Zone of skin (tissue), 1 donor: ENCODE results near the gene CEP68.

- RRBS = no CpG with 5 or more reads among the region's 7 CpGs
Measured at GRCh38 chr2:64191918-64192380, 47.7 kb upstream of the PELI1 start.

GRCh38 chr2:64400622-64401169 lies 53.3 kb upstream of the LGALSL start:
- RRBS = no CpG with 5 or more reads among the region's 6 CpGs

DNA sequence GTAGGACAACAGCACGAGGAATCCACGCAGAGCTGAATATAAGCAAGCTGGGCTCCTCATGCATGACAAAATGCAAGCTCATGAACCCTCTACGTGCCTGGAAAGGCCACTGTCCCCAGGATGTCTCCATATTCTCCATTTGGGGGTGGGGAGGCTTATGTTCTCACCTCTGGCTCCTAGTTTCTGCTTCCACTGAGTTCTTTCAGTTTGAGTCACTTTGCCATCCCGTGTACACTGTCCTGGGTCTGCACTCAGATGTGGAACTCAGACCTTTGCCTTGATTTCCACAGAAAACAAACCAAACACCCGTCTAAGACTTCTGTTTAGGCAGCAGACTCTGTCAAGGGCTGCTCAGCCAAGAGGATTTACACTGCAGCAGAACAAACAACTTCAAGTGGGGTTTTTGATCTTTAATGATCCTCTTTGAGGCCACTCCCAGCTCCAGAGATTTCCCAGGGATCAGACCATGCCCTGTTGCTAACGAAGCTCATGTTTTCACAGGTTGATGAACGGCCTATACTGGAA lies 52.6 kb upstream of the LGALSL start:
- RRBS = no CpG with 5 or more reads among the region's 7 CpGs

GRCh38 chr2:64460027-64460820 lies 6.3 kb downstream of the LGALSL start:
- RRBS = no CpG with 5 or more reads among the region's 4 CpGs

- RRBS = no CpG with 5 or more reads among the region's 3 CpGs
Measured at GRCh38 chr2:64474187-64474476, 20.2 kb downstream of the LGALSL start.

- RRBS = 10% methylated on average over 2 of the region's 28 CpGs
Measured at GRCh38 chr2:64606199-64607616, 47.0 kb downstream of the SERTAD2 start.

- RRBS = 1% methylated on average over 20 of the region's 72 CpGs
Measured at GRCh38 chr2:64767639-64768990, 114.4 kb upstream of the SERTAD2 start.

DNA sequence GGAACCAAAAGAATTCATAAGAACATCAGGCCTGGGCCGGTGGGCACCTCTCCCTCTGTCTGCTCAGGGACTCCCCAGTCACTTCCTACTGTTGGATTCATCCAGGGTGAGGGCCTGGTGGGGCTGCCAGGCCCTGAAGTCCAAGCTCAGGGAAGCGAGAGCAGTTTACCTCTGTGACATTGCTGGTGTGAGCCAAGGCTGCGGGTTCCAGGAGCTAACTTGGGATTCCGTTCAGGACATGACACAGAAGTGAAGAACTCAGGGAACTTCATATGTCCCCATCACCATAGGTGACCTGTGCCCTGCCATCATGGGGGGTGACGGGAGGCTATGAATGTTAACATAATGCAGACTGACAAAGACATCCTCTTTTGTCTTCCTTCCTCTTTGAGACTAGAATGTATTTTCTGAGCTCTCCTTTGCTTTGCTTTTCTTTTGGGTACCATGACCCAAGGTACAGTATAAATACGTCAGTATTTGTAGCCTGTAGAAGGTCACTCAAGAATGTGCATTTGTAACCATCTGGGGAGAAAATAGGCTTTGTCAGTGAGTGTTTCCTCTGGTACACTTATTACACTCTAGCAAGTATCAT lies 130.5 kb upstream of the SLC1A4 start:
- RRBS = no CpG with 5 or more reads among the region's 6 CpGs

DNA sequence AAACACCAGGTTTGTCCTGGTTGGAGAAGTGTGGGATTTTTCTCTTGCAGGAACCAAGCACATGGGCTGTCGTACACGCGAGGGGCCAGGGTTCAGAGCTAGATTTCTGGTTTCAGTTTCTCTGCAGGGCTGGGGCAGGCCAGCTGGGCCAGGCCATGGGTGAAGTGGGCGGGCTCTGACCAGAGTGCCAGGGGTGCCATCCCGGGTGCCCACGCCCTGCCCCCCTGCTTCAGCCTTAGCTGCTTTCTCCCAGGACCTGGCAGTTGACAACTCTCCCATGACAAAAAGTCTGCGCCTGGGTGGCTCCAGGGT lies 51.3 kb upstream of the SLC1A4 start:
- RRBS = no CpG with 5 or more reads among the region's 7 CpGs

- RRBS = no CpG with 5 or more reads among the region's 7 CpGs
Measured at GRCh38 chr2:65030427-65030871, 25.8 kb upstream of the CEP68 start.

DNA sequence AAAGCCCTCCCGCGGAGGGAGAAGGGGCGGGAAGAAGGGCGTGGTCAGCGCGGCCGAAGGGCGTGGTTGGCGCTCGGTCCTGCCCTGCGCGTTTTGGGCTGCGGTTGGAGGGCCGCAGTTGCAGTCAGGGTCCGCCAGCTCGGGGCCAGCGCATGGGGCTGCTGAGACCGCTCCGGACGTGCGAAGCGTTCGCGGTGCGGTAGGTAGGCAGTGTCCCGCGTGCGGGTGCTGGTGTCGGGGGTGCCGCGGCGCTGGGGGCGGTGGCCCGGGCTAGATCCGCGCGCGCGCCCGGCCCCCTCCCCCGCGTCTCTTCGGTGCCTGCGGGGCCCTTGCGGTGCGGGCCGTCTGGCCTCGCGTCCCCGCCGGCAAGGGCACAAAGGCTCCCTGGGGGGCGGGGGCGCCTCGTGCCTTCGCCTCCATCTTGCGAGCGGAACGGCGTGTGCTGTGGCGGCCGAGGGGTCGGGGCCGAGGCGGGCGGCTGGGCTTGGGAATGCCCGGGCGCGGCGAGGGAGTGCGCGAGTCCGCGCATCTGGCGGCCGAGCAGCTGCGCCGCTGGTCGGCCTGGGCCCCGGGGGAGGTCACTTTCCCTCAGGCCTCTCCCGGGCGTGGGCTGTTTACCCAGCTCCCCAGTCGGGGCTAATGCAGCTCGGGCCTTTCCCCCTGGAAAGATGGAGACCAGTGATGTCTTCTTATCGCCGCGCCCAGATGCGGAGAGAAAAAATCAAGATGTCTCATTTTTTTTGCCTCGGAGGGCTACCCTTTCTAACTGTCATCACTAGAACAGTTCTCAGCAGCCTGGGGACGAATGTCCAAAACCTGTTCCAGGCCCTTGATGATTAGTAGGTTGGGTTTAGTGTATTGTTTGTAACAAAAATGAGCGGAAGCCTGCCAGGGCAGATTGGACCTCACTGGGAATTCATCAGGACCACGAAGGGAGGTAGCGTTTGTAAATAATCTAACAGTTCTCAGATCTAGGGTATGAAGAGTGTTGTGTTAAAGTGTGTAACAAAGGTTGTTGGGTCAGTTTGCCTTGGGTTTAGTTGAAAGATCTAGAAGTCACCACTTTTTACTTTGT lies at the start of gene CEP68:
CEP68 (plus strand) TSS at position 91 of the 1,075 bp plus-strand sequence.
- RRBS = under 1% methylated on average over 33 of the region's 92 CpGs

GRCh38 chr2:65170451-65171085 lies 40.7 kb upstream of the RAB1A start:
- RRBS = no CpG with 5 or more reads among the region's 3 CpGs

DNA sequence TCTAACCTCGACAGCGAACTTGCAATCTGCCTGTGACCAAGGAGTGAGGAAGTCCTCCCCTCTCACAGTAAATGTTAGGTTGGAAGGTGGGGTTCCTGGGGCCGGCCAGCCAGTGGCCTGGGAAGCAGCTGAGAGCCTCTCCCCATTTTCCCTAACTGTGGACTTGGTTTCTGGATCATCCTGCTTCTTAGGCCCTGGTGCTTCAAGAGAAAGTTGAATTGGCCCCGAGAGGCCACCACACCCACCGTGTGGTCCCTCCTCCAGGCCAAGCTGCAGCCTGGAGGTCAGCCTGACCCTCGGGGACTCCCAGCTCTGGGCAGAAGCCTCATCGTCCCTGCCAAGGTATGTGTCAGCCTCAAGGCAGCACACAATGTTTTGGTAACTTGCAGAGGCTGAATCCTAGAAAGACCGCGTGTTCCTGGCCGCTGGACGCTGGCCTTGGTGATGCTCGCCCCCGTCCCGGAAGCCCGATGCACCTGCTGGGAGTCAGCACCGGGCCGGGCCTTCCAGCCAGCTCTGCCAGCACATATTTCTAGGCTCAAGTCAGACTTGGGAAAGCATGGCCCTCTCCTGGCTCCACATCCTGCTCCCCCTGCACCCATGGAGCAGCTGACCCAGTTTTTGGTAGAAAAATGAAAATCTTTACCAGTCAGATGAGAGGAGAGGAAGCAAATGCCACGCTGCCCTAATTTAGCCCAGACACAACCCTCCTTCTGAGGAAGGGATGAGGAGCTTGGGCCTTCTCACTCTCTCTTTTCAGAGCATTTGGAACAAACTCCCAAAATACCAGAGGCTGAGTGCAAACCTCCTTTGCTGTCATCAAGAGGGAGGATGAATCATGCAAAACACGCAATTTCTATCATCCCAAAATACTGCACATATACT lies 72.7 kb downstream of the ACTR2 start:
- RRBS = no CpG with 5 or more reads among the region's 19 CpGs

DNA sequence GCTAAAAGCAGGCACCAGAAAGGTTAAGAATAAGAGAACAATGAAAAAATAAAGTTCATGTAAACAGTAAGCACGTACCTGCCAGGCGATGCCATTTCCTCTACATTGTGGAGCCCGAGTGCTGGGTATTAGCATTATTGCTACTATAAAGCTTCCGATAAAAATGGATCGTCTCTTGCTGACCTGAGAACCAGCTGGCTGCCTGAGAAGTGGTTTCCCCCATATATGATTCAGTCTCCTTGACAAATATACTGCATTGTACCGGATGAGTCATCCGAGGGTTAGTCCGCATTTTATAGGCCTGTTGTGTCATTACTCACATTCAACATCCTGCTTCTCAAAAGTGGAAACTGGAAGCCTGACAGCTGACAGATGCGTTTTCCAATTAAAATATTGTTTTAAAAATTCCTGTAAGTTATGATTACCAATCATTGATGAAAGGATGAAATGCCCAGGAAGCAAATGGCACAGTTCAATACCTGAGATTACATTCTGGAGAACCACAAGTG lies 65.8 kb downstream of the SPRED2 start:
- RRBS = no CpG with 5 or more reads among the region's 9 CpGs

DNA sequence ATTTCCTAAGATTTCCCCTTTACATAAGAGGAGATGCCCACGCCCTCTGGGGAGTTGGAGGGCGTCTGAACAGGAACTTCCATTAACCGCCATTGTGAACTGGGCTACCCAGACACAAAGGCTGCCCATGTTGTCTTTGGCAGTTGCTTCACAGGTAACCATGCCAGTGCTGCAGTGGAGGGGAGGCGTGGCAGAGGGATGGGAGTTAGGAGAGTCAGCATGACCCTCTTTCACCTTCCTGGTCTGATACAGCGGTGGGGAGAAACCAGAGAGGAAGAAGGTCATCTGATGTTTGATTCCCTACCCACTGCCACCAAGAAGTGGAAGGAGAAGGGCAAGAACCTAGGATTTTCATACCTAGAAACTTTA lies 47.1 kb downstream of the SPRED2 start:
- RRBS = no CpG with 5 or more reads among the region's 5 CpGs

- RRBS = no CpG with 5 or more reads among the region's 8 CpGs
Measured at GRCh38 chr2:65396080-65396979, 36.1 kb downstream of the SPRED2 start.

DNA sequence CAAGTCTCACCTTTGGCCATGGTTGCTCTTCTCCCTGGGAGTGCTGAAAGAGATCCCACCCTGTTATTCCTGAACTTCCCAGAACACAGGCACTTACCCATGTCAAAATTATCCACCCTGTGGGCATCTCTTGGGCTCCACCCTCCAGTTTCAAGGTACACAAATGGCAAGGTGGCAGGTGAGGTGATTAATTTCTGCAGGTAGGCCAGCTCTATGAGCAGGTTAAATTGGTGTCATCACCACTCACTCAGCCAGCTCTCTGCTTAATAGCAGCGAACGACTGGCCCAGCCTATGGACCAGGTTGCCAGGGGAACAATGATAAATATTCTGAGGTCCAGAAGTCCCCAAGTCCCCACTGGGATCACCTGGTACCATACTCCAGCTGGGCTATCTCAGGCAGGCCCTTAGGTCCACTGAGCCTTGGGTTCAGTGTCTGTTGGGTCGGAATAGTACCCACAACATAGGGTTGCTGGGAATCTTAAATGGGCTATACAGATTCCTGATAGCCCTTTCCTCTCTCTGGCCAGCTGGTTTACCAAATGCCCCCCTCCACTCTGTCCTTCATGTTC lies 2.4 kb upstream of the SPRED2 start:
- RRBS = no CpG with 5 or more reads among the region's 3 CpGs

DNA sequence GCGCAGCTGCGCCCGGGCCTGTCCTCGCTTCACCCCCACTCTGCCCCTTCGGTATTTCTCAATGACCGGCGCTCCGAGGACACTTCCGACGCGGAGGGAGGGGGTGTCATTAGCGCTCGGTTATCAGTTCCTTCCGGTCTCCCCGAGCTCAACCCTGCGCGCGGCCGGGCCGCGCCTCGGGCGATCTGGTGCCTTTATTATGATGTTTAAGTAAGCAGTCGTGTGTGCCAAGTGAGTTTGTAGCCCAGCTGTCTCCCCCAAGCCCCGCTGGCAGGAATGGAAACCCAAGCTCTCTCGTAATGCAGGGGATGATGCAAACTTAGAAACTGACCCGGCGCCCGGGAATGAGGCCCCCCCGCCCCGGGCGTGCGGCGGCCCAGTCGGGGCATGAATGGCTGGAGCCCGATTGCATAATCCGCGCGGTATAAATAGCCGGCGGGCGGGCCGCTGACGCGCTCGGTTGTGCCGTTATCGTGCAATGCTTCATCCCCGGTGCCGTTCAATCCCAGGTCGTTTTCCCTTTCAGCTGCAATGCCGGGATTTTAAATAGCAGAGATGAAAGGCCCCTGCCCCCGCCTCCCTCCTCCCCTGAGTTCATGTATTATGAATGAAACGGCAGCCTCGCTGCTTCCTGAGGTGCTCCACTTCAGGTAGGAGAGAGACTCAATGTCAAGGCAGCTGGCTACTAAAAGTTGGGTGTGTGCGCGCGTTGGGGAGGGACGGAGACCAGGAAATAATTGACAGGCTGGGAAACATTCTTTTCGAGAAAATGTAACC lies 4.0 kb upstream of the SPRED2 start:
- RRBS = 1% methylated on average over 31 of the region's 60 CpGs

DNA sequence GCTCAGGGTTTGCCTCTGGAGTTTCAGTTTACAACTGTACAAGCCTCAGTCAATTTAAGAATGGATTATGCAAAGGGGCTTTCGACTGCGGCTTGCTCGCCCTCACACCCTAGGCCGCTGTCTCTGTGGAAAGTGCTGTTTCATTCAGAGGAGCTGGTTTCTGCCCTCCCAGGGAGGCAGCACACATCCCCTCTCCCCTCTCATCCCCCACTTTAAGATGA lies 4.5 kb upstream of the SPRED2 start:
- RRBS = no CpG with 5 or more reads among the region's 4 CpGs

- RRBS = 8% methylated on average over 4 of the region's 13 CpGs
Measured at GRCh38 chr2:65566660-65567189, 134.3 kb upstream of the SPRED2 start.